GM23248 (cell line): Measurements from ENCODE around the gene SNX4.

DNA sequence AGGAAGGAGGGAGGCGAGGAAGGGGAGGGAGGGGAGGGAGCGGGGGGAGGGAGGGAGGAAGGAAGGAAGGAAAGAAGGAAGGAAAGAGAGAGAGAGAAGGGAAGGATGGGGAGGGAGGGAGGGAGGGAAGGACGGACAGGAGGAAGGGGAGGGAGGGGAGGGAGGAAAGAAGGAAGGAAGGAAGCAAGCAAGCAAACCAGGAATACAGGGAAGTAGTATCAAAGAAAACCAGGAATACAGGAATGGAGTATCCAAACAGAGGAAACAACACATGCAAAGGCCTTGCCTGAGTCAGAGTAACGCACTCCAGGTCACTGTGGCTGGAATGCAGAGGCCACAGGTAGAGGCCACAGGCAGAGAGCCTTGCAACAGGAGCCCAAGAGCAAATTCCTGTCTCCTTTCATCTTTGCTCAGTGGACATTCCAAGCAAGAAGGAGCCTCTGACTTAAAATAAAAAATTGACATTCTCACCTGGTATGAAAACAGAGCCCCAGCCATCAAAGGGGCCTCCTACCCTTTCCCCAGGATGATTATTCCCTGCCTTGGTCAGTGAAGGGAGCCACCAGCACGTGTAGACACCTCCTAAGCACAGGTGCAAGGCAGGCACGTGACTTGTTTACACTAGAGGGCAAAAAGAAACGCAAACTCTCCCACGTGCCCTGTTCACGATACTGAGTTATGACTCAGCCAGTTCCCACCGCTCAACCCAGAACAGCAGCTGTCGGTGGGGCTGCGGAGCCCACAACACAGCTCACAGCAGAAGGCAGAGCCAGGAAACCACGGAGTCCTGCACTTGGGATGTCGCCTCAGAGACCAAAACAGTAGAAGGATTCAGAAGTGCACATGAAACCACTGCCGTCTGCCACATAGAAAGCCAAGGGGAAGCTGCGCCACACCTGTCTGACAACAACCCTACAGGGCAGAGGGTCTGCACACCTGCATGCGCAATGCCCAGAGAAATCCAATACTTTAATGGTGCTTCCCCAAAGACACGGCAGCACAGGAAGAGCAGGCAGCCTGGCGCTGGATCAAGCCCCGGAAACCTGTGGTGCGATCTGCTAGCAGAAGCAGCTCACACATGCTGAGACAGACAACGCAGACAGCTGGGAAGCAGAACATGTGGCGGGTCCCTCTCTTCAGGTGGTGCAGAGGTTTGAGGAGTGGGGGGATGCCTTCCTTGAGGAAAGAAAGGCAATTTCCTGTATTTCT lies 52.2 kb downstream of the ITGB5 start:
- RAMPAGE, long total RNA = no peak

- RAMPAGE, long total RNA = no peak
Measured at GRCh38 chr3:124837543-124838383, 49.4 kb downstream of the ITGB5 start.

- RAMPAGE, long total RNA = no peak
Measured at GRCh38 chr3:124951699-124952271, 17.2 kb upstream of the MUC13 start.

GRCh38 chr3:125053703-125054454 lies 1.9 kb downstream of the HEG1 start:
- RAMPAGE, long total RNA = no peak

DNA sequence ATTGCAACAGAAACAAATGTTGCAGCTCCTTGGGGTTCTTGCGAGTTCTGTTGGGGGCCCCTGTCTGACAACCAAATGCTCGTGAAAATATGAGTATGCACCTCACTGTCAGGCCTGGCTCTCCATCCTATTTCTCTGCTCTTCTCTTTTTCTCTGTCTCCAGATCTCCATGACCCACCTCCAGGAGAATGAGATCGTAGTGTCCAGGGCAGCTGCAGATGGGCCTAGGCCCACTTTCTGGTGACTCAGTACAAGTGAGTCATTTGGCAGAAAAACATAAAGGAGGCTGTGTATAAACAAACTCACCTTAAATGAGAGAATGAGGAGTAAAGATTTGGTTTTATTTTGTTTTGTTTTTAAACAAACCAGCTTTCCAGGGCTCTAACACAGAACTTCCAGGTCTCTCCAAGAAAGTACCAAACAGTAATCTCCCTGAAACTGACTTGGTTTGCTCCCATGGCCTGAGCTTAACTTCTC lies 1.4 kb upstream of the HEG1 start:
- RAMPAGE, long total RNA = no peak

GRCh38 chr3:125395104-125395530 lies 20.0 kb upstream of the ZNF148 start:
- RAMPAGE, long total RNA = no peak

GRCh38 chr3:125404470-125404928 lies 29.4 kb upstream of the ZNF148 start:
- RAMPAGE, long total RNA = no peak

- RAMPAGE, long total RNA = start-site peak on the minus strand at chr3:125520170-125520206, 87 and 342 reads in 2 replicates
Measured at GRCh38 chr3:125519423-125520485, at the start of gene SNX4. SNX4 (minus strand) TSS chr3:125520202.

- RAMPAGE, long total RNA = no peak
Measured at GRCh38 chr3:125644157-125644958, 49.1 kb upstream of the OSBPL11 start.

- RAMPAGE, long total RNA = no peak
Measured at GRCh38 chr3:125683451-125683750, 88.1 kb upstream of the OSBPL11 start.

- RAMPAGE, long total RNA = no peak
Measured at GRCh38 chr3:125835935-125836670, 132.9 kb upstream of the ROPN1B start.

- RAMPAGE, long total RNA = no peak
Measured at GRCh38 chr3:125885990-125886512, 82.9 kb upstream of the ROPN1B start.

DNA sequence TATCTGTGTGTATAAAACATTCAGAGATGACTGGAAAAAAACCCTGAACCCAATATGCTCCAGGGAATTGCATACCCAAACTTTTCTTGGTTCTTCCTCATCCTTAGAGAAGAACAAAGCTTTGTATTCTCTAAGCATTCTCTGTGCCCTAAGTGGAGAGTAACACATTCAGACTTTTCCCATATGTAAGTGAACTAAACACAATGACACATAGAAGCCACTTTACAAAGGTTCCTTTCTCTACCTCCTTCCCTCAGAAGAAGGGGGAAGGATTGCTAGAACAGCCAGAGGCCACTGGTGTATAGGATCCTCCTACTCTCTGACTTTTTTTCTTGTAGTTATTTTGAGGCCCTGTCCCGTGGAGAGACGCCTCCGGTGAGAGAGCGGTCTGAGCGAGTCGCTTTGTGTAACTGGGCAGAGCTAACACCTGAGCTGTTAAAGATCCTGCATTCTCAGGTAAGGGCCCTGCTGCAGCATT lies 6.3 kb downstream of the ROPN1B start:
- RAMPAGE, long total RNA = no peak

DNA sequence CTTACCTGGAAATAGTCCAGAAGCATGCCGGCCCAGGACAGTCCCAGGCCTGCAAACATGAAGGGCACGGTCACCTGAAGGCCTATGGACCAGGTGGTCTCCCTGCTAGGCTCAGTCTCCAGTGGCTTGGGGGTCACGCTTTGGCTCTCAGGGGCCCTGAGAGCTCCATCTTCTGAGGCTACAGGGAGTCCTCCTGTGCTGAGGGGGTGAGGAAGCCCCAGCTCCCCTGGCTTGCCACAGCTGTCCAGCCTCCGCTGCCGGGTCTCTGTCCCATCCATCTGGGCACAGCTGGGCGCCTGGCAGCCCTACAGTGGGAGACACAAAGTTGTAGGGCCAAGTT lies 16.0 kb downstream of the SLC41A3 start:
- RAMPAGE, long total RNA = no peak

DNA sequence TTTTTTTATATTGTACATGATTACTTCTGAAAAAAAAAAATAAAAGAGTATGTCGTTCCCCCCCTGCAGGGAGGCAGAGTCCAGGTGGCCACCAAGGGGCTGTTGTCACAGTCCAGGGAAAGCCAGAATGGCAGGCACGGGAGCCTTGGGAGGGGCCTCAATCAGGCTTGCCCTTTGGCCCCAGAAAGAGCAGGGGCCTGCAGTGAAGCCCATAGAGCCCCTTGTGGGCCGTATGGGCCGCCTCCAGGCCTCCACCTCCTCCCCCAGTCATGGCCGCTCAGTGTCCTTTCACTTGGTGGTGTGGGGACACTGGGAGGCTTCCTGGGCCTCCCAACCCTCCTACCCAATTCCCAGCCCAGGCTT lies 1.5 kb downstream of the ALDH1L1 start:
- RAMPAGE, long total RNA = no peak

GRCh38 chr3:126260867-126261393 lies 80.5 kb upstream of the ALDH1L1 start:
- RAMPAGE, long total RNA = no peak

GRCh38 chr3:126266187-126266977 lies 86.0 kb upstream of the ALDH1L1 start:
- RAMPAGE, long total RNA = no peak

- RAMPAGE, long total RNA = no peak
Measured at GRCh38 chr3:126345454-126346489, 11.4 kb downstream of the KLF15 start.

DNA sequence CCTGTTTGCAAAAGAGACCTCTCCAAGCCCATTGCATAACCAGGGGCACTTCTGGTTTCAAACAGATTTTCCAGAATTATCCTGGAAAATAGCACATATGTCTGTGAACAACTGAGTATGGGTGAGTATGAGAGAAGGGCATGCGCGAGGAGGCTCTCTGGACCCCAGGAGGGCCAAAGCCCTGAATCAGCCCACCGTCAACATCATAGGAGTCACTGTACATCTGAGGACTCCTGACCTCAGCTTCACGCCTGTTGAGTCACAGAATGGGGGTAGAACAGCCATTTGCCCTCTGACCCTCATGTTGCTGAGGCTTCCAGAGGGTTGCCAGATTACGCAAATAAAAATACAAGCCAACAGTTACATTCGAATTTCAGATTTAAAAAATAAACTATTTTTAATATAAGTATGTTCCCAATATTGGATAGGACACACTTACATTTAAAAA lies 4.1 kb downstream of the KLF15 start:
- RAMPAGE, long total RNA = no peak

DNA sequence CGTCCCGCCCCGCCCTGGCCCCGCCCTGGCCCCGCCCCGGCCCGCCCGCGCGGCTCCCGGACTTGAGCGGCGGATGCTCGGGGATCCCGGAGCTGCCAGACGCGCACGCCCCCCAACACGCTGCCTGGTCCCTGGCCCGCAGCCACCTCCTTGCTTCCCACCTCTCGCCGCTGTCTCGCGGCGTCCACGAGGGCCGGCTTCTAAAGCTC lies 228 bp upstream of the KLF15 start:
- RAMPAGE, long total RNA = no peak